ENCODE results near the genes RAVER1 and SLC44A2.

GRCh38 chr19:10287487-10287765 is 671 bp downstream of the ICAM4 start:
- RRBS, result 6% methylated on average over 3 of the region's 19 CpGs

- RRBS, result no CpG with 5 or more reads among the region's 6 CpGs
Measured at GRCh38 chr19:10309829-10310161, 6.0 kb downstream of the FDX2 start.

DNA sequence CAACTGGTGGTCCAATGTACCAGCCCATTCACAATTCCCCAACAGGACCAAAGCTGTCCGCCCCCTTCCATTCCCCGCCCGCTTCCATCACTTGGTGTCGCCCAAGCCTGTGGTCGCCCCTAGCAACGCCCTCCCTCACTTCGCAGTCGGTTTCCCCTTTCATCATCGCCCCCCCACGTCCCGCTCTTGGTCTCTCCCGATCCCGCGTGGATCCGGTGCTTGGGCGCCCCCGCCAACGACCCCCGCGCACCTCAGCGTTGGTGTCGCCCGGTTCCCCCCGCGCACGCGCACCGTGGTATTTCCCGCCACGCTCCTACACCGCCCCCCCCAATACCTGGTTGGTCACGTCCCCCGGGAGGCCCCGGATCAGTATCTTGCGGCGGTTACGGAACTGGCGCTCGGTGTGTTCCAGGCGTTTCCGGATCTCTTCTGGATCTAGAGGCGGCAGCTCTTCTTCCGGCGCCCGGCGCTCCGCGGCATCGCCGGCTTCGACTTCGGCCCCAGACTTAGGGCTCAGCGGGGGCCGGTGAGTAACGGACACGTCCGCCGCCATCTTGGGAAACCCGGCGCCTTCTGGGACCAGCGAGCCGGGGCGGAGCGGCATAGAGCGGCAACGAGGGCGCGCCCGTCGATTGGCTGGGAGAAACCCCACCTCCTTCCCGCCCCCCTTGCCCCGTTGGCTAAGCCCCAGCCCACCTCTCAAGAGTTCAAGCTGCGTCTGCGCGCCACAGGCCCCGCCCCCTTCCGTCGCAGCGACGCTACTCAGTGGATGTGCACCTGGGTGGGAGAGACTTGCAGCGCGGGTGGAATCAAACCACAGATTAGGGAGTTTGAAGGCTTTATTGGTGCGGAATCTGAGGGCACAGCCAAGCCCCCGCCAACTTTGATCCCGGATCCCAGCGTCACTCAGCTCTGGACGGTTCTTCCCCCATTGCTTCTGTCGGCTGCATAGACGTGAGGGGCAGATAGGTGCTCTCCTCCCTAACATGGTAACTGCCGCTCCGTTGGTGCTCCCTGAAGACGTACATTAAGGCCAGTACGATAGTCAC is at the start of gene RAVER1:
RAVER1 (minus strand) TSS at position 575 of the 1,049 bp plus-strand sequence.
- RRBS, result 1% methylated on average over 31 of the region's 93 CpGs

GRCh38 chr19:10408625-10409255 is 5.4 kb upstream of the CDC37 start:
- RRBS, result no CpG with 5 or more reads among the region's 12 CpGs

- RRBS, result no CpG with 5 or more reads among the region's 11 CpGs
Measured at GRCh38 chr19:10423922-10424325, 3.6 kb downstream of the PDE4A start.

DNA sequence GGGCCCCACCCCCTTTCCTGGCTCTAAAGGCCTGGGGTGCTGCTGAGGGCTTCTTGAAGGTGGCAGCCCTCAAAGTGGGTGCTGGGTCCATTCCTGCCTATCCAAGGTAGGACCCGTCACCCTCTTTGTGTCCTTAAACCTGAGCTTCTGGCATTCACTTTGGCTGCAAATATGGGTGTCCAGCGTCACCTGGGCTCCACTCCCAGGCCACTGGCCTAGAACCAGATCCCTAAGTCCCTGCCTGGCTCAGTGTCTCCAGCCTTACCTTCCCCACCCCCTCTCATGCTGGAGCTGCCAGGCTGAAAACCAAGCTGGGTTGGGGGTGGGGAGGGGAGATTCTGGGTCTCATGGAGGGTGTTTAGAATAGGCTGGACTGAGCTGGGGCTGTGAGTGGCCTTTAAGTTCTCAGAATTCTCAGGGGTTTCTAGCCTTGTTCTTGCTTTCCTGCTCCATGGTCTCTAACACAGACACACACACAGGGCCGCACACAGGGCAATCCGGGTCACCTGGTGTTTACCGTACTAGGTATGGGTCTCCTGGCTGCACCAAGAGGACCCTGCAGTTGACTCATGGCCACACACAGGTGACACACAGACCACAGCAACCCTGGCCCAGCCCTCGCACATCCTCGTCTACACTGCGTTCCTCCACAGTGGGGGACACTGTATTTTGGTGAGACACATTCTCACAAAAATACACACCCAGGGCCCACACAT is 12.5 kb downstream of the PDE4A start:
- RRBS, result no CpG with 5 or more reads among the region's 8 CpGs

GRCh38 chr19:10518987-10519384 is 1.7 kb upstream of the S1PR5 start:
- RRBS, result no CpG with 5 or more reads among the region's 9 CpGs

DNA sequence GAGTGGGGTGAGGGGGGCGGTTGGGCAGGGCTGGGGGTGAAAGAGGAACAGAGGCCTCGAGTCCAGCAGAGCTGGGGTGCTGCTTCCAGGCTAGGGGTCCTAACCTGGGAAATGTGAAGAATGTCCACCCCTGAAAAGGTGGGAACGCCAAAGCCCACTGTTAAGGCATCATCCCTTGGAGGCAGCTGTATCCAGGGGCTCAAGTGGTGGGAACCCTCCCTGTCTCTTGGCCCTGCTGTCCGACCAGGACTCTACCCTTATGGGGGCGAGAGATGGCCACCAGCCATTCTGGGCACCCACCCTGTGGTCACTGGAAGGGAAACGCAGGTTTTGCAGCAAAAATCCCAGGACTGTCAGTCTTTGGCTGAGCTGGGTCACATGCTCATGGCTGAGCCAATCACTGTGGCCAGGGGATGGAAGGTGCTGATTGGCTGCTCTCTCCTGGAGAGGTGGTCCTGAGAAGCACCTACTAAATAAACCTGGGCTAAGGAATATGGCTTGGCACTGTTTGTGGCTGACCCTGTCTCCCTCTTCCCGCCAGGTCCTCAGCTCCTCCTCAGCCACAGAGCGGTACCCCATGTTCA is 8.7 kb downstream of the ATG4D start:
- RRBS, result no CpG with 5 or more reads among the region's 8 CpGs

DNA sequence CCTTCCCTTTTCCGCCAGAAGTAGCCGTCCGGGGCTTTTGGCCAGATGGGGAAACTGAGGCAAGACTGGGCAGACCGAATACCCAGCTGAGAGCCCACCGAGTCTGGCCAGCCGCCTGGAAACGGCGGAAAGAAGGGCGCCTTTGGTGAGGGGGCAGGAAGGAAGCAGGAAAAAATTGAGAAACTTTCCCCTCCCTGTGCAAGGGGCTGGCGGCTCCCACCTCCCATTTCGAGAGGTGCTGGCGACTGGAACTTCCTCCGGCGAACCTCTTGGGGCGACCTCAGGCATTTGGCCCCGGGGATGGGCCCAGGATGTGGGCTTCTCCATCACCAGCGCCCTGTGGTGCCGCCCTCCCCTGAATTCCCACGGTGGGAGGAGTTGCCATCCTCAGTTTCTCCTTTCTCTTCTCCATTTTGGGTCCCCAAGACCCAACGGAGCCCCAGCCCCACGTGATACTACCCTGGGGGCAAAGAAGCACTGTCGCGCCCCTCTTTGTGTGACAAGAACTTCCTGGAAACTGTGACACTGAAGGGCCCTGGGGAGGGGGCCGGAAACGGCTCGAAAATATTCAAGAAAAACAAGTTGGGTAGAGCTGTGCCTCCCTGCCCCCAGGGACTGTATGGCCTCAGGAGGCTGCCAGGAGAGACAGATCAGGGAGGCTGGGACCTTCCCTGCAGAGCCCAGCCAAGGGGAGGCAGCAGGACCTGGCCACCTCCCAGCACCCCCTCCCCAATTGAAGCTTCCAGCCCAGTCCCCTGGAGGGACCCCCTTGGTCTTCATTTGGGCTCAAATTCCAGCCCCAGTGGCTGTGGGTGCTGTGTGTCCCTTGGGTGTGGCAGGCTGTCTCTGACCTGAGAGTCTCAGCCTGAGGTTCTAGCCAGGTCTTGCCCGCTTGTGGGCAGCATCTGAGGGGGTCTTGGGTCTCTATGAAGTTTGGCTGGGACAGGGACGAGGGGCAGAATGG is 16.1 kb upstream of the AP1M2 start:
- RRBS, result no CpG with 5 or more reads among the region's 28 CpGs

- RRBS, result 74% methylated on average over 13 of the region's 65 CpGs
Measured at GRCh38 chr19:10624685-10625868, at the start of gene SLC44A2. Gene SLC44A2, plus strand, starts transcription at chr19:10625553.

- RRBS, result no CpG with 5 or more reads among the region's 39 CpGs
Measured at GRCh38 chr19:10679415-10680682, 21.4 kb upstream of the QTRT1 start.

DNA sequence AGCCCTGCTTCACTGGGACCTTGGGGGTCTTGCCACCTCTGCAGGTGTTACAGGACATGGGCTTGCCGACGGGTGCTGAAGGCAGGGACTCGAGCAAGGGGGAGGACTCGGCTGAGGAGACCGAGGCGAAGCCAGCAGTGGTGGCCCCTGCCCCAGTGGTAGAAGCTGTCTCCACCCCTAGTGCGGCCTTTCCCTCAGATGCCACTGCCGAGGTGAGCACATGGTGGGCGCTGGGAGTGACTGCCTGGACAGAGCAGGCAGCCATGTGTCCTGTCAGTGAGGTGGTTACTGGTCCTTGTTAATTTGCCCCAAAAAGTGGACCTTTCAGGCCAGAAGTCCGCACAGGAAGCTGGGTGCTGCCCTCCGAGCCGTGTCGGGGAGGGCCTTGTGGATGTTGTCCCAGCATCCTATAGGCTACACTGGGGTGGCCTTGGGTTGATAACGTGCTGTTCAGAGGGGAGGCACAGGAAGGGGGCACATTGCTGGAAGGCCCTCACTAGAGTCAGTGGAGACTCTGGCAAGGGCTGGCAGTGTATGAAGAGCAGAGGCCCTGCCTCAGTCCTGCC is 18.7 kb upstream of the QTRT1 start:
- RRBS, result no CpG with 5 or more reads among the region's 14 CpGs

GRCh38 chr19:10743905-10745023 is 26.4 kb downstream of the DNM2 start:
- RRBS, result 100% methylated on average over 2 of the region's 23 CpGs

DNA sequence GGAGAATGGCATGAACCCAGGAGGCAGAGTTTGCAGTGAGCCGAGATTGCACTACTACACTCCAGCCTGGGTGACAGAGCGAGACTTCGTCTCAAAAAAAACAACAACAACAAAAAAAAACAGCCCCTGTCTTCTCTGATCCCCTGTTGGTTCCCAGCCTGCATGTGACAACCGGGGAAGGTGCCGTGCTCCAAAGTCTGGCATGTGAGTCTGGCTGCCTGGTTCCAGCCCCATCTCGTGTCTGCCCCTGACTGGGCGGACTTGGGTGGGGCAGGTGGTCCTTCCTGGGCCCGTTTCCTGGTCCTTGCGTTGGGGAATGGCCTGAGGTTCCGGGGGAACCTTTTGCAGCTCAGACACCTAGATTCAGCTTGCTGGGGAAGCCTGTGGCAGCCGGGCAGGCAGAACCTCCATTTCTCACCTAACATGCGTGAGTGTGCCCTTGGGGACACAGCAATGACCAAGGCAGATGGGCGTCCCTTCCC is 50.5 kb downstream of the DNM2 start:
- RRBS, result 53% methylated on average over 2 of the region's 13 CpGs

DNA sequence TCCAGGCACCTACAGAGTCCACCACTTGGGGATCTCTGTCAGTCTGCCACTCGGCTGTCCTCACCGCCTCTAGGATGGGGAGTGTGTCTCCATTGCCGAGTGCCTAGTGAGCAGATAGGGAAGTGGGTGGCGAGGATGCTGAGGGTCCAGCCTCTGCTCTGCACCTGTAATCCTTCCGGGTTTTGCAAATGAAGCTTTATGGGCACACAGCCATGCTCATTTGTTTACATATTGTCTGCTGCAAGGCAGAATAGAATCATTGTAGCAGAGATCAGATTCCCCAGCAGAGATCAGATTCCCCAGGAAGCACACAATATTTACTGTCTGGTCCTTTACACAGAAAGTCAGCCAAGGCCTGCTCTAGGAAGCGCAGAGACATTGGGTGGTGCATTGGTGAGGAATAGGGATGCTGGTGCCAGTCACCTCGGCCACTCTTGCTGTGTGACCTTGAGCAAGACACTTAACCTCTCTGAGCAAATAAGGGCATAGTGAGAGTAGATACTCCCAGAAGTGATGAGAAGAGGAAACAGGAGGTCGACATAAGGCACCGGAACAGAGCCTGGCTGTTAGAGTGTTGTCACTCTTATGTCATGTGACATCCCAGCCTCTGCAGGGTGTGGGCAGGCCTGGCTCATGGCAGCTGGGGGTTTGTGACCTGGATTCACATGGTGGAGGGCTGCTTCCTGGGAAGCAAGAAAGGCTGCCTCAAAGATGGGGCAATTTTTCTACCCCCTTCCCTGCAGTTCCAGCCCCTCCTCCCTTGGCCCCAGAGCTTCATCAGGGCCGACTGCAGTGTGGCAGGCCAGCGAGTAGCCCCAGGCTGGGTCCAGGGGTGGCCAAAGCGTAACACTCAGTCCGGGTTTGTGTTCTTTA is 25.6 kb downstream of the CARM1 start:
- RRBS, result no CpG with 5 or more reads among the region's 13 CpGs

DNA sequence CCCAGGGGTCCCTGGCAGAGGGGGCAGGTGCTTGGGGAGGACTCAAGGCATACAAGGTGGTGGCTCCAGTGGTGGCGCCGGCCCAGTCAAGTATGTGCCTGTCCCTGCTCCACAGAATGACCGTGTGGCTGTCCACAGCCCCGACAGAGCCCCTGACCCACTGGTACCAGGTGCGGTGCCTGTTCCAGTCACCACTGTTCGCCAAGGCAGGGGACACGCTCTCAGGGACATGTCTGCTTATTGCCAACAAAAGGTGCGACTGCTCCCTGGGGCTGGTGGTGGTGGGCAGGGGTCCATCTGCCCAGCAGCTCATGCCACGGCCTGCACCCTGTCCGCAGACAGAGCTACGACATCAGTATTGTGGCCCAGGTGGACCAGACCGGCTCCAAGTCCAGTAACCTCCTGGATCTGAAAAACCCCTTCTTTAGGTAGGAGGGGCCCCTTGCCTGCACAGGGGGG is 8.1 kb downstream of the YIPF2 start:
- RRBS, result no CpG with 5 or more reads among the region's 12 CpGs

DNA sequence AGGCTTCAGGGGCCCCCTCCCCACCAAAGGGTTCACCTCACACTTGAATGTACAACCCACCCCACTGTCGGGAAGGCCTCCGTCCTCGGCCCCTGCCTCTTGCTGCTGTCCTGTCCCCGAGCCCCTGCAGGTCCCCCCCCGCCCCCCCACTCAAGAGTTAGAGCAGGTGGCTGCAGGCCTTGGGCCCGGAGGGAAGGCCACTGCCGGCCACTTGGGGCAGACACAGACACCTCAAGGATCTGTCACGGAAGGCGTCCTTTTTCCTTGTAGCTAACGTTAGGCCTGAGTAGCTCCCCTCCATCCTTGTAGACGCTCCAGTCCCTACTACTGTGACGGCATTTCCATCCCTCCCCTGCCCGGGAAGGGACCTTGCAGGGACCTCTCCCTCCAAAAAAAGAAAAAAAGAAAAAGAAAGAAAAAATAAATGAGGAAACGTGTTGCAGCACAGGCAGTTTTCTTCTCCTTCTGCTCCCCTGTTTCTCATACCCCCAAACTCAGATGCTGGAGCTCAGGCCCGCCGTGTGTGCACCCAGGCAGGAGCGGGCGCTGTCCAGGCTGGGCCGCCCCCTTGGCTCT is 6.0 kb downstream of the YIPF2 start:
- RRBS, result no CpG with 5 or more reads among the region's 19 CpGs

GRCh38 chr19:10960115-10960619 is 663 bp upstream of the SMARCA4 start:
- RRBS, result 0% methylated on average over 4 of the region's 30 CpGs

- RRBS, result no CpG with 5 or more reads among the region's 15 CpGs
Measured at GRCh38 chr19:11018134-11018609, 57.3 kb downstream of the SMARCA4 start.

DNA sequence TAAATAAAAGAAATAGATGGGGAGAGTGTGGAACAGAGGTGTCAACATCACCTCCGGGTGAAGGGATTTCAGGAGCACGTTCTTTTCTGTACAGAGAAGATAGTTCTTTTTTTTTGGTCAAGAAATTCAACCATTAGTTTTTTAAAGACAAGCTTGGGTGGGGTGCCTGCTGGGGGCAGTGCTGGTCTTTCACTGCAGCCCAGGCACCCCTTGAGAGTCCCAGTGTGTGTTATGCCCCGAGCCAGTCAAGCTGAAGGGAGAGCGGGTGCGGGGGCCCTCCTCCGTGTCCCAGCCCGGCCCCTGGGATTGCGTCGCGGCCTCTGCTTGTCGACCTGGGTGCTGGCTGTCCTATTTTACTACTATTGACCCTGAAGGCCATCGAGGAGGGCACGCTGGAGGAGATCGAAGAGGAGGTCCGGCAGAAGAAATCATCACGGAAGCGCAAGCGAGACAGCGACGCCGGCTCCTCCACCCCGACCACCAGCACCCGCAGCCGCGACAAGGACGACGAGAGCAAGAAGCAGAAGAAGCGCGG is 48.3 kb upstream of the LDLR start:
- RRBS, result no CpG with 5 or more reads among the region's 29 CpGs